ENCODE data around the gene CACNB1.

GRCh38 chr17:38848434-38849699 is 4.7 kb downstream of the RPL23 start:
- RRBS = no CpG with 5 or more reads among the region's 21 CpGs

- RRBS = no CpG with 5 or more reads among the region's 3 CpGs
Observed at GRCh38 chr17:38851422-38851945, 2.0 kb downstream of the RPL23 start.

- RRBS = no CpG with 5 or more reads among the region's 12 CpGs
Observed at GRCh38 chr17:38861281-38861962, 7.9 kb upstream of the RPL23 start.

DNA sequence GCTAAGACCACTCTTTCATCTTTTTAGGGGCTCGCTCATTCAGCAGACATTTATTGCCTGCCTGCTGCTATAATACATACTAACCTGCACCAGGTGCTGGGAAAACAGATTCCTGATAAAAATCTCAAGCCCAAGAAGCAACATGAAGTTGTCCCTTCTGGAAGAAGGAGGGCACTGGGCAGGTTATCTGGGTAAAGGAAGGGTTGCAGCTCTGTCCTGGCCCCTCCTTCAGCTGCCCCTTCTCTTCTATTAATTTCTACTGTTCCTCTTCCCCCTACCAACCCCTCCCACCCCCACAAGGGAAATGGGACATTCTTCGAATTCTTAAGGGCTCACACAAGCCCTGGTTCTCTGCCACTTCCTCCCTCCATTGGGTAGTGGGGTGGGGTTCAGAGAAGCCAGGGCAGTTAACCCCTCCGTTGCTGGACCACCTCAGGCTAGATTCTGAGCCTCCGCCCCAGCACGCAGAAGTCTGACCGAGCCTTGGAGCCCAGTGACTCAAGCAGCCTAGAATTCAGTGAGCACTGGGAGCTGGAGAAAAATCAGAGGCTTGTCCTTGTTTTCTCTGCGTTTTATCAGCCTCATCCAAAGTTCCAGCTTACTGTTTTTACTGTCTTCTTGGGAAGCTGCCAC is 10.0 kb downstream of the LASP1 start:
- RRBS = no CpG with 5 or more reads among the region's 7 CpGs

DNA sequence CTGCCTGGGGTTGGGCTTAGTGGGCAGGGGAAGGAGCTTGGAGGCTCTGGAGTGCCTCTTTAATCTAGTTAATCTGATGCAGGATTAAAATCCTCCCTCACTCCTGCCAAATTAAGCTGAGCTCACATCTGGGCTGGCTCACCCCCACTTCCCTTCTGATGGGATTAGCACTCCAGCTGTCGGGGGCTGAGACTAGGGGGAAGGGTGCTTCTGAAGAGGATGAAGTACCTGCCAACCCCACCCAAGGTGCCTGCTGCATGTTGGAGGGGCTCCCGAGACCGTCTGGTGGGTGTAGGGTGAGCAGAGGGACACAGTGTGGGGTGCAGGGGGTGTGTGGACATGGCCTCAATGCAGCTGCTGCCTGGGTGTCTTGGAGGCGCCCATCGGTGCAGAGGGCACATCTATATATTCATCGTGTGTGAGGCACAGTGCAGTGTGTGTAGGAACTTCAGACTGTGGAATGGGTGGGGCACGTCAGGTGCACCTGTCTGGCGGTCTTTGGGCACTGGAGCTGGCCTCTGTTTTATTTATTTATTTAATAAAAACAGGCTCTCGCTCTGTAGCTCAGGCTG is 16.6 kb downstream of the LASP1 start:
- RRBS = no CpG with 5 or more reads among the region's 9 CpGs

- RRBS = no CpG with 5 or more reads among the region's 10 CpGs
Observed at GRCh38 chr17:38897006-38897720, 27.3 kb downstream of the LASP1 start.

DNA sequence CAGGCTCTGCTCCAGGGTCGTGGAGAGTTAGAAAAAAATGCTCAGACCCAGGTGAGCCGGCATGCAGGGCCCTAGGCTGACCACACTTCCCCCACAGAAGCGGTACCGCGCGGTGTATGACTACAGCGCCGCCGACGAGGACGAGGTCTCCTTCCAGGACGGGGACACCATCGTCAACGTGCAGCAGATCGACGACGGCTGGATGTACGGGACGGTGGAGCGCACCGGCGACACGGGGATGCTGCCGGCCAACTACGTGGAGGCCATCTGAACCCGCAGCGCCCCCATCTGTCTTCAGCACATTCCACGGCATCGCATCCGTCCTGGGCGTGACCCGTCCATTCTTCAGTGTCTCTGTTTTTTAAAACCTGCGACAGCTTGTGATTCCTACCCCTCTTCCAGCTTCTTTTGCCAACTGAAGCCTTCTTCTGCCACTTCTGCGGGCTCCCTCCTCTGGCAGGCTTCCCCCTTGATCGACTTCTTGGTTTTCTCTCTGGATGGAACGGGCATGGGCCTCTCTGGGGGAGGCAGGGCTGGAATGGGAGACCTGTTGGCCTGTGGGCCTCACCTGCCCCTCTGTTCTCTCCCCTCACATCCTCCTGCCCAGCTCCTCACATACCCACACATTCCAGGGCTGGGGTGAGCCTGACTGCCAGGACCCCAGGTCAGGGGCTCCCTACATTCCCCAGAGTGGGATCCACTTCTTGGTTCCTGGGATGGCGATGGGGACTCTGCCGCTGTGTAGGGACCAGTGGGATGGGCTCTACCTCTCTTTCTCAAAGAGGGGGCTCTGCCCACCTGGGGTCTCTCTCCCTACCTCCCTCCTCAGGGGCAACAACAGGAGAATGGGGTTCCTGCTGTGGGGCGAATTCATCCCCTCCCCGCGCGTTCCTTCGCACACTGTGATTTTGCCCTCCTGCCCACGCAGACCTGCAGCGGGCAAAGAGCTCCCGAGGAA is 48.4 kb downstream of the FBXO47 start:
- RRBS = no CpG with 5 or more reads among the region's 46 CpGs

DNA sequence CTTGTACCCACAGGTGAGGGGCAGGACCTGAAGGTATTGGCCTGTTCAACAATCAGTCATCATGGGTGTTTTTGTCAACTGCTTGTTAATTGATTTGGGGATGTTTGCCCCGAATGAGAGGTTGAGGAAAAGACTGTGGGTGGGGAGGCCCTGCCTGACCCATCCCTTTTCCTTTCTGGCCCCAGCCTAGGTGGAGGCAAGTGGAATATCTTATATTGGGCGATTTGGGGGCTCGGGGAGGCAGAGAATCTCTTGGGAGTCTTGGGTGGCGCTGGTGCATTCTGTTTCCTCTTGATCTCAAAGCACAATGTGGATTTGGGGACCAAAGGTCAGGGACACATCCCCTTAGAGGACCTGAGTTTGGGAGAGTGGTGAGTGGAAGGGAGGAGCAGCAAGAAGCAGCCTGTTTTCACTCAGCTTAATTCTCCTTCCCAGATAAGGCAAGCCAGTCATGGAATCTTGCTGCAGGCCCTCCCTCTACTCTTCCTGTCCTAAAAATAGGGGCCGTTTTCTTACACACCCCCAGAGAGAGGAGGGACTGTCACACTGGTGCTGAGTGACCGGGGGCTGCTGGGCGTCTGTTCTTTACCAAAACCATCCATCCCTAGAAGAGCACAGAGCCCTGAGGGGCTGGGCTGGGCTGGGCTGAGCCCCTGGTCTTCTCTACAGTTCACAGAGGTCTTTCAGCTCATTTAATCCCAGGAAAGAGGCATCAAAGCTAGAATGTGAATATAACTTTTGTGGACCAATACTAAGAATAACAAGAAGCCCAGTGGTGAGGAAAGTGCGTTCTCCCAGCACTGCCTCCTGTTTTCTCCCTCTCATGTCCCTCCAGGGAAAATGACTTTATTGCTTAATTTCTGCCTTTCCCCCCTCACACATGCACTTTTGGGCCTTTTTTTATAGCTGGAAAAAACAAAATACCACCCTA is 46.4 kb downstream of the FBXO47 start:
- RRBS = no CpG with 5 or more reads among the region's 8 CpGs

DNA sequence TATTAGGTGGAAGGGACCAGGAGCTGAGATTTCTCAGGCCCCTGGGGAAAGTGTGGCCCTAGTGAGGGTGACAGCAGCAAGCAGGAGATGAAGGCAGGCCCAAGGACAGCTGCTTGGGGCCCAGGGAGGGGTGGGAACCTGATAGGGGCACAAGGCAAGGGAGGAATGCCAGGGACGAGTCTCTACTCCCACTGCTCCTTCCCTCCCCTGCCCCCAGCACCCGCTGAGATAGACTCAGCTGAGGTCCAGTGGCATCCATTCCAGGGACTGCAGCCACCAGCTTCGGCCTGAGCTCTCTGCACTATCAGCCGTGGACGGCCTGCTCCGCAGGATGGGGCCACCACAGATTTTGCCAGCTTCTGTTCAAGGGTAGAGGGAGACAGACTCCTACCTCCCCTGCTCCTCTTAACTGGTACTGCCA is 5.7 kb downstream of the CACNB1 start:
- RRBS = no CpG with 5 or more reads among the region's 6 CpGs

GRCh38 chr17:39197464-39198166 is at the start of gene CACNB1:
Gene CACNB1, minus strand, starts transcription at chr17:39197669.
- RRBS = 1% methylated on average over 14 of the region's 50 CpGs

DNA sequence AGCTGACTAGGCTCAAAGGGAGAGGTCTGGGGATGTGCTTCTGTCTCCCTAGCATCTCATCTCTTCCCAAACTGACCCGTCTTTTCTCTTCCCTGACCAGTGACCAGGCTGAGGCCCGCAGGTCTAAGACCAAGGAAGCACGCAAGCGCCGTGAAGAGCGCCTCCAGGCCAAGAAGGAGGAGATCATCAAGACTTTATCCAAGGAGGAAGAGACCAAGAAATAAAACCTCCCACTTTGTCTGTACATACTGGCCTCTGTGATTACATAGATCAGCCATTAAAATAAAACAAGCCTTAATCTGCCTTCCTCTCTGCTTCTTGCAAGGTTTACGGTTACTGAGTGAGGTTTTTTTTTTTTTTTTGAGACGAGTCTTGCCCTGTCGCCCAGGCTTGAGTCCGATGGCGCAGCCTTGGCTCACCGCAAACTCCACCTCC is 4.4 kb downstream of the RPL19 start:
- RRBS = no CpG with 5 or more reads among the region's 12 CpGs

GRCh38 chr17:39207970-39208602 is 8.0 kb downstream of the RPL19 start:
- RRBS = no CpG with 5 or more reads among the region's 10 CpGs

- RRBS = no CpG with 5 or more reads among the region's 9 CpGs
Observed at GRCh38 chr17:39208858-39209482, 8.9 kb downstream of the RPL19 start.

DNA sequence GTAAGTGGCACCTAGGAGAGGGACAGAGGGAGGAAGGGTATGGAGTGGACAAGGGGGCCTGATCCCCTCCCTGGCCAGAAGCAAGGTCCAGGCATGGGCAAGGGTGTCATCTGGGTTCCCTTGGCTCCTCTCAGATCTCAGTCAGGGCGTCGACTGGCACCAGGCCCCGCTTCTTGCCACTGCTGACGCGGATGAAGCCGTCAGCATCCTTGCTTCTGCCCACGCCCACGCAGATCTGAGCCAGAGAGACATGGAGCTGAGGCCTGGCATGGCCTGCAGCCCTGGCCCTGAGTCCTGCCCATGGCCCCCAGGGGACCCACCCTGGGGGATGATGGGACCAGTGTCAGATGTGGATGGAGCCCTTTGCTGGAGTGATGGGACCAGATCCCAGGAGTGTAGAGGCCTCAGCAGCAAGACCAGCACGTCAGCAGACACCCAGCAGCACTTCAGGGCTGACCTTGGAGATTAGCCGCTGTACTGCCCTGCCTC is 12.1 kb downstream of the RPL19 start:
- RRBS = no CpG with 5 or more reads among the region's 10 CpGs

- RRBS = no CpG with 5 or more reads among the region's 6 CpGs
Observed at GRCh38 chr17:39325803-39326514, 75.5 kb downstream of the FBXL20 start.

DNA sequence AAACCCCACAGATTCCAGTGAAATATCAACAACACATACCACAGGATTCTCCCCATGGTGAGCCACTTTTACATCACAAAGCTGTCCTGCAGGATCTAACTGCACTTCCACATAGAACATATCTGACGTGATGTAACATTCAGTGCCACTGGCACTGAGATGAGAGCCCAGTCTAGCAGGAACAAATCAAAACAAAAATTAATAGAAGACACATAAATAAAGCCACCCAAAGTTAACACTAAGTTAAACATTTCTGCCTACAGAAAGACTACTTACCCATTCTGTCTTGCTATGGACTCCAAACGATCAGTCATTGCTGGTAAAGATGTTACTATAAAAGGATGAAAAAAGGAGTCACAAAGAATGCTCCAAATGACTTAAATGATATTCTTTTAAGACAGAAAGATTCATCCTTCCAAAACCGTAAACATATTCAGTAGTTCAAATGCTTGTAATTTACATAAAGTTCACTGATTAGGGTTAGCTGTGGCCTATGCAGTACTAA is 10.7 kb downstream of the MED1 start:
- RRBS = no CpG with 5 or more reads among the region's 3 CpGs

DNA sequence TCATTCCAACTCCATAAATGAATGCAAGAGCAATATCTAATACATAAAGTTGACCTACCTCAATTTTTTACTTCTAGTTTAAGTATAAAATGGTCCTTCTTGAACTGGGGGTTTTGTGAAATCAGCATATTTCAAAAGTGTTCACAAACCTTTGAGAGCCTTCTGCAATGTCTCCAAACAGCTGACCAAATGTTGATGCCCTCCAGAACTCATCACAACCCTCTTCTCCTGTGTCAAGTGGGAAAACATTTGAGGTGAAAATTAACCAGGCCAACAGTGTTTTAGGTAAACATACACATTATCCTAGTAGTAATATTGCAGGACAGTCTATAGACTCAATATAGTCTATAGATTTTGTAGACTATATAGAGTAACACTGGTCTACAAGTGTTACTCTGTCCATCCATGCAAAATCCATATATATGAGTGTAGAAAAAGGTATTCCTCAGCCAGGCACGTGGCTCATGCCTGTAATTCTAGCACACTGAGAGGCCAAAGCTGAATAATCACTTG is 7.6 kb downstream of the MED1 start:
- RRBS = no CpG with 5 or more reads among the region's 1 CpG

GRCh38 chr17:39453543-39453826 is 2.4 kb upstream of the MED1 start:
- RRBS = no CpG with 5 or more reads among the region's 3 CpGs

DNA sequence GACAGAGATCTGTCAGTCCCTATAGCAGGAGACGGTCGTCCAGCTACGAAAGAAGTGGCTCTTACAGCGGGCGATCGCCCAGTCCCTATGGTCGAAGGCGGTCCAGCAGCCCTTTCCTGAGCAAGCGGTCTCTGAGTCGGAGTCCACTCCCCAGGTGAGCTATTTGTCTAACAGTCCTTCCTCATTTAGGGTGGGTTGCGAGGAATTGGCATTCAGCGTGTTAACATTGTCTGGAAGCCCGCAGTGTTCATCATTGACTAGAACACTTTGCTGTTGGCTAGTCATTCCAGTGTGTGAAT is 1.6 kb downstream of the CDK12 start:
- RRBS = no CpG with 5 or more reads among the region's 13 CpGs

DNA sequence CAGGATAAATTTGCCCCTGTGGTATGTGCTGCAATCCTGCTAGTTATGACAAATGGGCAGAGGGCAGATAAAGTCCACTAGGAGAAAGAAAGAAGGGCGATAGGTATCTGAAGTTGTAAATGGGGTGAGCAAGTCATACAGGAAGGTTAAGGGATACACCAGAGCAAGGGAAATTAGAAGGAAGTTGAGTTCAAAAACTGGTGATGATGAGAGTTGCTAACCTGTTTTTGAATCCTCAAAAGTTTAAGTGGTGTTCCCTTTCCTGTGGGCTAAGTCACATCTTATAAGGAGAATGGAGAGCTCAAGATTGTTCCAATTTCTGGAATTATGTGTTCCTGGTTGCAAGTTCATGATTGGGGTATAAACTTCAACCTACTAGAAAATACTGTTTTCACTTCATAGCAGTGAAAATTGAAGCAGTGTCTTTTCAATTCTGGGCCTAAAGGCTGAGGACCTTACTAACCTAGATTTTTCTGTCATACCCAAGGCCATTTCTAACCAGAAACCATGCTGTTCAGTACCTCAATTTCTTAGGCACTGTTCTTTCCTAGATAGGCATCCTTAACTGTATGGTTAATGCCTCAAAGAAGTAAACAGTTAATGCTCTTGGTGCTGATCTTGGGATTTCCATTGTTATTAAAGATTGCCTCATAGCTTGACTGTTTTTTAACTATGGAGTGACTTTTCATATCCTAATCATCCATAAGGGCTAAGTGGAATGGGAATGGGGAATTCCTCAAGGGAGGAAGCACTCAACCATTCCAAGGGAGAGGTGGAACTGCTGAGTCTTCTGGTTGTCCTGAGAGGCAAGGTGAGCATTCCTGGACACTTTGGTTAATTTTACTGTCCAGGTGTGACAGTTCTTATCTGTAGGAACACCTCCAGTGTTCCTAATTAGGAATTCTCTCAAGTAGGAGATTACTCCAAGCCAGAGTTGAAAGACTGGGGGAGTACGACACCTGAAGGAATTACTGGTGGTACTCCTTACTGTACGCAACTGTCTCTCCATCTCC is 72.2 kb downstream of the NEUROD2 start:
- RRBS = no CpG with 5 or more reads among the region's 3 CpGs